ReNcell CX (cell line): ENCODE measurements around a stretch of chr12.

DNA sequence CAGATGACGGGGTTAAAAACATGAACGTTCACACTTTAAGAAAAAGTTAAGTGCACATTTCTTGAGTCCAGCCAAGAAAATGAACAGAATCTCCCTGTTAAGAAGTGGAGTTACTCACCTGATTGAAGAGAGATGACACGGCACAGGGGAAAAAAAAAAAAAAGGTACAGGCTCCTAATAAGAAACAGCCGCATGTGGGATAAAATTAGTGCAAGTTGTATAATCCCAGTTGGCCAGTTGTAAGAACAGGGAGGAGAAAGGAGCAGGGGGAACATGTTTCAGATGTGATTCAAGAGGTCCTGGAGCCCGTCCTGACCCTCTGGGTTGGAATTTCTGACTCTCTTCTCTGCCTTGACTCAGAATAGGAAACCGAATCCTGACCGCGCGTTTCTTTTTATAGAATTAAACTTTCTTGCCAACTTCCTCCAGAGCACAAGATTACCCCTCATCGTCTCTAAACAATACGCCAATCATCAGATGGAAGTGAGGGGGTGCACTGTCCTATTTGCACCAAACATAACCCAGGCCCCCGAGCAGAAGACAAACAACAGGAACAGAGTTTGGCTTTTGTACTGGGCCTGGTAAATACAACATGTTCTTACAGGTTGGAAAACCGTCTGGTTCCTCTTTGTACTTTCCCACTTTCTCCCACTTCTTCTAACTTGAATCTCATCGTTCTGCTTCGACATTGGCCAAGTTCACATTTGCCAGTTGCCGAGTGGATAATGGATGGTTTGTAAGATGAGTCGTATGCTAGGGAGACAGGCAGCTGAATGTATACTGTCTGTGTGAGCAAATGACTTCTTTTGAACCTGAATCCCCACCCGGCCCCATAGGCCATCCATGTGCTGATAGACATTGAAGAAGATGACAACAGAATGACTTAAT, 42.5 kb upstream of the MED13L start:
- PRO-cap, result no peak

- PRO-cap, result no peak
Observed at GRCh38 chr12:116345979-116346560, 68.6 kb upstream of the MED13L start.

DNA sequence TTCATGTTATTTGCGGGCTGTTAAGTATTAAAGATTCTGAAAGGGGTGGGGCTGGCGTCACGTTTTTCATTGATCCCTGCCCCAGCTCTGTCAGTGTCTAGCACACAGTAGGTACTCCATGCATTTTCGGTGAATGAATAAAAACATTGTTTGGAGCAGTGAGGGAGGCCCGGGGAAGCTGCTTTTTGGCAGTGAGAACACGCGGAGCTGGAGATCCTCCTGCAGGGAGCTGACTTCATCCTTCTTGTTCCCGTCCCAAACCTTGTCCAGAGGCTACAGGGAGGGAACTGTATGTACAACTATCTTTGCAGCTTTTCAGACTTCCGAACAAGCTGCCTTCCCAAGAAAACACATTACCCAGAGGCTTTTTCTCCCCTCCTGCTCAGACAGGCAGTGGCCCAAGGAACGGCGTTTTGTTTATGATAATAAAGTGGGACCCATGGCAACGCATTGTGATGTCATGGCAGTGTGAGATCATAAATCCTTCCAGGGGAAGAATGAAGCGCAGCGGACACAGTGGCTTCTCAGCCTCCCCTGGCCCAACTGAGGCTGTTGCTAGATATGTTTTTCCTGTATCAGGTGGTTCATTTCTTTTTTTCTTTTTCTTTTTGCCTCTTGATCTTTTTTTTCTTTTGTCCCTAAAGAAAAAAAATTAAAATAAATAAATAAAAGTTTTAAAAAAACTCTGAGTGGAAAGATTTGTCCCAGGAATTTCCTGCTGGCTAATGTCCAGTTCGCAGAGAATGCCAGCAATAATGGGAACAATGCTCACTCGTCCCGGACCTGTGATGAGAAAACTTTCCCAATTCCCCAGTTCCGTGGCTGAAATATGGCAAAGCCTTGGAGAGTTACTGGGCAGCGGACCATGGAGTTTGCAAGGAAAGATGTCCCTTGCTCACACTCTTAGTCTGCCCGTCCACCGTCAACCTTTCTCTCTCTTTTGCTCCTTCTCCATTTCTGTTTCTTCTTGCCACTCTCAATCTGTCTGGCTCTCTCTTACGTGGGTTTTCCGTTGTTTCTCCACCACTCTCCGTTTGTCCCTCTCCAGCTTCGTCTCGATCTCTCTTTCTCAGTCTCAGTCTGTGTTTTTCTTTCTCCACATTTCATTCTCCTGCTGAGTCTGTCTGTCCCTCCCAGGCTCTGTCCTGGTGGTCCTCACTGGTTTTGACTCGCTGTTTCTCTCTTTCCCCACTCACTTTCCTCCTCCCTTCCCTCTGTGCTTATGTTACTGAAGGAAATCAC, 103.4 kb upstream of the MAP1LC3B2 start:
- PRO-cap, result no peak

DNA sequence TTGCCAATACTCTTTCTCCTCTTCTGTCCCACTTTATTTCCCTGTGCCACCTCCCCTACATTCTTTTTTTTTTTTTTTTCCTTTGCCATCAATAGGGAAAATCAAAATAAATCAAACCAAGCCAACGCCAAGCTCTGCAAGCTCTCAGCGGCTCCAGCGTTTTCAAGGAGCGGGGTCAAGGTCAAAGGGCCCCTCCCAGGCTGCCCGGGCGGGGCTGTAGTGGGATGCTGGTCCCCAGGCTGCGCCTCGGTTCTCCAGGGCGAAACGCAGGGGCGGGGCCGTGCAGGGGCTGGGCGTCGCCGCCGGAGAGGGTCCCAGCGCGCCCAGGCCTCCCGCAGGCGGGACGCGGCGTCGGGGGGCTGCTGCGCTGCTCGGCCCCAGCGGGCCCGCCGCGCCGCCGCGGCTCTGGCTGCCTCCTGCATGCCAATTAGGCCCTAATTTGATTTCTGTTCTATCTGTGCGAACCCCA, 51.0 kb upstream of the MAP1LC3B2 start:
- PRO-cap, result bidirectional peak, plus-strand start at position 355 of the sequence, minus-strand start at position 218 of the sequence

GRCh38 chr12:116528932-116529504, 30.2 kb upstream of the MAP1LC3B2 start:
- PRO-cap, result no peak

DNA sequence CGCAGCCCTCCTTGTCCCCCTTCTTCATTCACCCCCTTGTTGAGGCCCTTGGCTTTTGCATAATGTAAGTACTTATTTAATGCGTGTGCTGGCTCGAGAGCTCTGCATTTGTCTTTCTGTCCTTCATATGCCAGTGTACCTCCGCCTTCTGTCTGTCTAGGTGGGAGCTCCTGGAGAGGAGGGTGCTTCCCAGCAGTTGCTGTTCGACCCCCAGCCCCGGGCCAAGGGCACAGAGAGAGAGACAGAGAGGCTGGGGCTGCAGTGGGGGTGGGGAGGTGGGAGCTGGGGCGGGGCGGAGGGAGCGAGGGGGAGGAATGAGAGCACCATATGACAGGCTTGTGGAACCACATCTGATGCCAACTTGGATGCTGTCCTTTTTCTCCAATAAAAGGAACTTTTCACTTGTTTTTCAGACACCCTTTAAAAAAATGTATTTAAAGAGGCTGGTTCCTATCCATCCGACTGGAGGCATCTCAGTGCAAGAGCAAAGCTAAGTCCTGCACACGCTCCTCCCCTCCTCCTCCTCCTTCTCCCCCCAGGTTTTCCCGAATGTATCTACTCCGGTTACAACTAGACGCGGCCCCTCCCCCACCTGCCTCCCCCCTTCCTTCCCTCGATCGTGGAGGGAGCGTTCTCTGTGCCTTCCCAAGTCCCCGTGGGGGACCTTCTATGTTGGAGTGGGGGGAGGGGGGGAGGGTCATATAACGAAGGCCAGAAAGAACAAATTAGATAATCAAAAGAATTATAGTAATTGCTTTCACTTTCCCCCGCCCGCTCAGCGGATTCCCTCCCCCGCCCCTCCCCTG, 25.4 kb upstream of the MAP1LC3B2 start:
- PRO-cap, result bidirectional peak, plus-strand start at position 161 of the sequence, minus-strand start at position 225 of the sequence

DNA sequence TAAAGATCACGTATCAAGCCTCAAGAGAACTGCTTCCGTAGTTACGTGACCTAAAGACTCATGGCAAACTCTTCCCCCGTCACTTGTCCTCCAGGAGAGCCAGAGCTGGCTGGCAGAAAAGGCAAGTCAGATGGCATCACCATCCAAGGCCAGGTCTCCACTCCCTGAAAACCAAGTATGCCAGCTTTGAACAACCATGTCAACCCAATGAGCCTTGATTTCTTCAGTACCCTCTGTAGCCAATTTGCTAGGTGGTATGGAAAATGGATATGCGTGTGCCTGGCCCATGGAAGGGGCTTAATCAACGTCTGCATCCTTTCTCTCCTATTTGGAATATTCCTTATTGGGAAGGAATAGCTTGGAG, 40.8 kb downstream of the MAP1LC3B2 start:
- PRO-cap, result no peak

- PRO-cap, result no peak
Observed at GRCh38 chr12:116601207-116601603, 42.0 kb downstream of the MAP1LC3B2 start.

DNA sequence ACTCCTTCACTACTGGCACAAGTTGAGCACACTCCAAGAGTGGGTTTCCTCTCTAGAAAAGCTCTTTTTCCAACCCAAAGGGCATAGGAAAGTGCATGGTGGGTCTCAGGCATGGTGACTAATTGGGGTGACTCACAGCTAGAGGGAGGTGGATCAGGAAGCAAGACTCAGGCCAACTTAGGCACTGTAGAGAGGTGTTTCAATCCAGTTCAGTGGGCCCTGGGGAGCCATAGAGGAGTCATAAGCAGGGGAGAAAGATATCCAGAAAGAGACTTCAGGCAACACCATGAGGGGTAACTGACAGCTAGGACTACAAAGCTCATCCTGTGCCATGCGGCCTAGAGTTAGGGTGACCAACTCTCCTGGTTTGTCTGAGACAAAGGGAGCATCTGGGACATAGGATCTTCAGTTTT, 42.4 kb downstream of the MAP1LC3B2 start:
- PRO-cap, result no peak

DNA sequence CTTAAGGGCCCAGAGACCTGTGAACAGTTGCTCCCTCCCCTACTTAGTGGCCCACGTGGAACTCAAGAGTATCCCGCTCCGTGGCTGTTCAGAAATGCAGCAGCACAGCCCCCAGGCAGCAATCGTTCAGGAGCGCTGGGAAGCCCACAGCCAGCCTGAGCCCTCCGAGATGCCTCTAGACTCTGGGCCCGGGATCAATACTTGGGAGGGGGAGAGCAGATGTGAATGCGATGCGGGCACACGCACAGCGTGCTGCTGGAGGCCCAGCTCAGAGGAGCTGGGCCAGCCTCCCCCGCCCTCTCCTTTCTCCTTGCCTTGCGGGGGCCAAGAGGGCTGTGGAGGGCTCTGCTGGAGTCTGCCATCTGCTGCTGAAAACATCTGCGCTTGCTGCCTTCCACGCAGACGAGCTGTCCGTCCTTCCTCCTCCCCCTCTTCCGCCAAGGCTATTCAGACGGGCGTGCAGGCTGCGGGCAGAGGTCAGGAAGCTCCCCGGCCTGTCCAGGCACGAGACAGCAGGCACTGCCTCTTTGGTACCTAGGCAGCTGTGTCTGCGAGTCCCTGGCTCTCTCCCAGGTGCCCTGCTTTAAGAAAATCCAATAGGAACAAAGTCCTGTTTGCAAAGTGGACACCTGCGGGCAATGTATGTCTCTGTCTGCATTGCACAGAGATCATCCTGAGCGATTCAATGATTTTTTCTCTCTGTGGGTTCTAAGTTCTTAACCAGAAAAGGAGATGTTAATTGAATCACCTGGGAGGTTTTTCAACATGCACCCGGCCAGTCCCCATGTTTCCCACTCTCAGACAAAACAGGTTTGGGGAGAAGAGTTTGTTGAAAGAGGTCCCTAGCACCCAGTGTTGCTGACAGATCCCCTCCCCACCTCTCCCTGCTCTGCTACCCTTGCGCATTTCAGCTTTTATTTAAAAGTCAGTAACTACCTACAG, 75.1 kb downstream of the SPRING1 start:
- PRO-cap, result no peak

GRCh38 chr12:116693817-116694540, 43.9 kb downstream of the SPRING1 start:
- PRO-cap, result no peak

- PRO-cap, result no peak
Observed at GRCh38 chr12:116759679-116760336, 21.7 kb downstream of the RNFT2 start.

DNA sequence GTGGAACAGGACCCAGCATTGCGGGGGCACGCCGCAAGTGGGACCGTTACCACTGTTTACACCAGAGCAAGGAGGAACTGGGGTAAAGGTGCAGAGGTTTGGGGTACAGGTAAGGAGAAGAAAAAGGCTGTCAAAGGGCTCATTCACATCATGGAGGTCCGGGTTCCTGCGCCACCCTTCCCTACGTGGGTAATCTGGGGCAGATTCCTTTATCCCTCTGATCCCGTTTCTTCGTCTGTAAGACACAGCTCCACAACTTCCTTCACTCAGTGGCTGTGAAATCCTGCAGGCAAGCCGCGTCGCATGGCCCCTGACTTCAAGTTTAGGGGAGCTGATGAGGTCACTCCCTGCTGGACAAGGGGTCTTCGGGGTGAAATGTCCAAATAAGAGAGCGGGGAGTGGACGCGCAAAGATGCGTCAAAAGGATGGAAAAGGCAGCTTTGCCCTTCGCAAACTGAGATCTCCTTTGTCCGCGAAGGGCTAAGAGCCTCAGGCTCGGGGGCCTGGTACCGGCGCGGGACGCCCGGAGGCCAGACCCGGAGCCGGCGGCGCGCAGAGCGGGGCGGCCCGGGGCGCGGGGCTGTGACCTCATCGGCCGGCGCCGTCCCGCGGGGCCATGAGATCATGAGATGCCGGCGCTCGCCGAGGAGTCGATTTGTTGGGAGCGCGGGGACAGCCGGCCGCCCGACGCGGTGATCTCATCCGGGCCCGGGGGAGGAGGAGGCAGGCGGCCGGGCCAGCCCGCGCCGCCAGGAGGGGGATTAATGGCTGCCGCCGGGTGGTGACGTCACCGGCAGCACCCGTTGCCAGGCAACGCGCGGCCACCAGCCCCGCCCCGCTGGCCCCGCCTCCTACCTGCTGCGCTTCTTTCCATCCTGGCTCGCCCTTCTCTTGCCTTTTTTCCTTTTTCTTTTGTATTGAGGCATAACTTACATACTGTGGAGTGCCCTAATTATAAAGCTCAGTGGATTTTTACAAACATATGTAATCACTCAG, 62.1 kb downstream of the HRK start:
- PRO-cap, result bidirectional peak, plus-strand start at position 597 of the sequence, minus-strand start at position 556 of the sequence

DNA sequence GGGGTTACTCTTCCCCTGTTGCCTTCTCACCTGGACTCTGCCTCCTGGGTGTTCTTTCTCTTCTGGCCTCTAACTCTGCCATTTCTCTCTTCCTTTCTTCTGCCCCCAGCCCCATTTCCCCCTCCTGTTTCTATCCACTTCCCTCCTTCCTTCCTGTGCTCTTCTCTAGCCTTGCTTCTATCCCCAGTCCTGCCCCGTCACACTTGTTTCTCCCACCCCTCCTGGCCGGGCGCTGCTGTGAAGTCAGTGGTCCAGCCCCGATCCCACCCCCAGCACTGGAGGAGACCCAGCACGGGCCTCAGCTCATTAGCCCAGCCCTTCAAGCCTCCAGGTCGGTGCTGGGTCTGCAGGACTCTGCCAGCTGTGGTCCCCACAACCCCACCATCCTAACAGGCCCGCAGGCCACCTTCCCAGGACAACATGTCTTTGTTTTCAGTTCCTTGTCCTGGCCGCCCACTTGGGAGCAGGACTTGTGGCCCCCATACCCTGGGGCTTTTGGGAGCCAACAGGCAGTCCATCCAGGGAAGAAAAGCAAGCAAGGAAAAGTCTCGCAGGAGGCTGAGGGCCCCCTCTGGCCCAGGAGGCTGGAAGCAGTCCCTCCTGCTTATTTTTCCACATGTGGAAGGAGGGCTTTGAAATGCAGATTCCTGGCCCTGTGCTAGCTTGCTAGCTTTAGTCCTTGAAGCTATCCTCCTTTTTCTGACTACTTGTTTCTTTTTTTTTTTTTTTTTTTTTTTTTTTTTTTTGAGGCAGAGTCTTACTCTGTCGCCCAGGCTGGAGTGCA, 60.0 kb downstream of the HRK start:
- PRO-cap, result no peak

GRCh38 chr12:116860924-116861810, 20.1 kb downstream of the HRK start:
- PRO-cap, result no peak

DNA sequence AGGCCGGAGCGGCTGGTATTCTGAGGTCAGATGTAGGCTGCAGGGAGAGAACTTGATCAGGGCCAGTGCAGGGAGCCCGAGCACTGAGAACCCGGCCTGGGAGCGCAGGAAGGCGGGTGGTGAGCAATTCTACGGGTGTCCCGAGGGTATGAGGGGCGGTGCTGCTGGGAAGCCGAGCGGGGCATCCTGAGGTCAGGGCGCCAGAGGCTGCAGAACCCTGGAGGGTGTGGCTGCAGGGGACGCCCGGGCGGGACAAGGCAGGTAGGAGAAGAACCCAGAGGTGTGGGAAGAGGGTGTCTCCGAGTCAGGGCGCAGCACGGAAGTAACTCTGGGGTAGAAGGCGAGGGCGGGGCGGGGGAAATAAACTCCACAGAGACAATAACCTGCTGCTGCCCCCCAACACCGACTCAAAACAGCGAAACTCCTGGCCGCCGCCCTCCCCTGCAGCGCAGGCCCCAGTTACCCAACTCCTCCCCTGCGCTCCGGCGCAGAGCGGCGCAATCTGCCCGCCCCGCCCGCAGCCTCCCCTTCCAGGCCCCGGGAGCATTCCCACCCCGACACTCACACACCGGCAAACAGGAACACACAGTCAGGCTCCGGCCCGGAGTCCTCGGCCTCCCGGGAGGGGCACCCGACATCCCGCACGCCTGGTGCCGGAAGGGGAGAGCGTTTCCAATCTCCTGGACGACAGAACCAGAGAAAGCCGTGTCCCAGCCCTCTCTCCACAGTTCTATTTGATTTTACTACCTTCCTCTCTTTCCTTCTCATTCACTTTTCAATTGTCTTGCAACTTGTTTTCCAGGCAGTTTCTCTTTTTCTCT, 2.5 kb downstream of the HRK start:
- PRO-cap, result no peak

GRCh38 chr12:117028473-117029211, 70.6 kb downstream of the TESC start:
- PRO-cap, result no peak

GRCh38 chr12:117048098-117048671, 51.0 kb downstream of the TESC start:
- PRO-cap, result no peak

DNA sequence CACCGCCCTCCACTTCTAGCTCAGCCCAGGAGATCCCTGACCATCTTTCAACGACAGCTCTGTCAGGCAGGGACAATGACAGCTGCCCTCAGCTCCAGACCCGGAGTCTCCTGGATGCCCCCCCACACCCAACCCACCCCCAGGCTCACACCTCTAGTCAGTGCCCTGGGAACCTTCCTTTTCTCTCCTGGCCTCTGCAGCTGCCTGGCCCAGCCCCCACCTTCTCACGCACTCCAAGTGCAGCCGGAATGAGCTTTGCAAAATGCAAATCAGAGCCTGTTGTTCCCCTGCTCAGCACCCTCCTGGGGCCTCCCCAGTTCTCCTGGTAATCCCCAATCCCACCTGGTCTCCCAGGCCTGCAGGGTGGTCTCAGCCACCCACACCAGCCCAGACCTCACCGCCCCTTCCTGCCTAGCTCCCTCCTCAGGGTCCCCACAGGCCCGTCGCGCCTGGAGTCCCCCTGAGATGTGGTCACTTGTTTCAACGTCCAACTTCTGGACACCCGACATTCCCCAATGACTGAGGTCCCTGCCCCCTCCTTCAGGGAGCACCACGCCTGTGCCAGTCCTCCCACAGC, 46.5 kb downstream of the TESC start:
- PRO-cap, result no peak

GRCh38 chr12:117069026-117069693, 30.1 kb downstream of the TESC start:
- PRO-cap, result no peak